ENCODE data around the genes PDPR, CLEC18C, ST3GAL2, FCSK and COG4.

DNA sequence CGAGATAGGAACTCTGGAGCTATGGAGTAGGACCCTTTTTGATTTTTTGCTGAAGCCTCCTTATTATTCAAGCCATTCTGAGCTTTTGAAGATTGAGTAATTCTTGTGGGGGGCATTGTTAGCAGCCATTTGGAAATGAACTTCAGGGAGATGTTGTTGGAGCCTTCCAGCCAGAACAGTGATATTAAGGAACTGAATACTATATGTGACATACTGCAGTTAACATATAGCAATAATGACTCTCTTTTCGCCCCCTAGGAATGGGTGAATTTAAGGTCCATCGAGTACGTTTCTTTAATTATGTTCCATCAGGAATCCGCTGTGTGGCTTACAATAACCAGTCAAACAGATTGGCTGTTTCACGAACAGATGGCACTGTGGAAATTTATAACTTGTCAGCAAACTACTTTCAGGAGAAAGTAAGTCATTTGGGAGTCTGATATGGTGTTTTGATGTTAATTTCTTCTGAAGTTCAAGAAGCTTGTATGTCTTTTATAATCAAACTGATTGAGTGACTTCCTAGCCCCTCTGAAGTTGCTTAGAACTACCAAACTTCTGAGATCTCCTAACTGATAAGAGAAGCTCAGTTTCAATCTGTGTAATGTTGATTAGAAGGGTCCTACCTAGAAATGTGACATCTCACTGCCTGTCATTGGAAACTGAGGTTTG is 885 bp downstream of the UTP4 start:
- PRO-cap: no peak

GRCh38 chr16:69315488-69316398 is 4.6 kb downstream of the VPS4A start:
- PRO-cap: no peak

DNA sequence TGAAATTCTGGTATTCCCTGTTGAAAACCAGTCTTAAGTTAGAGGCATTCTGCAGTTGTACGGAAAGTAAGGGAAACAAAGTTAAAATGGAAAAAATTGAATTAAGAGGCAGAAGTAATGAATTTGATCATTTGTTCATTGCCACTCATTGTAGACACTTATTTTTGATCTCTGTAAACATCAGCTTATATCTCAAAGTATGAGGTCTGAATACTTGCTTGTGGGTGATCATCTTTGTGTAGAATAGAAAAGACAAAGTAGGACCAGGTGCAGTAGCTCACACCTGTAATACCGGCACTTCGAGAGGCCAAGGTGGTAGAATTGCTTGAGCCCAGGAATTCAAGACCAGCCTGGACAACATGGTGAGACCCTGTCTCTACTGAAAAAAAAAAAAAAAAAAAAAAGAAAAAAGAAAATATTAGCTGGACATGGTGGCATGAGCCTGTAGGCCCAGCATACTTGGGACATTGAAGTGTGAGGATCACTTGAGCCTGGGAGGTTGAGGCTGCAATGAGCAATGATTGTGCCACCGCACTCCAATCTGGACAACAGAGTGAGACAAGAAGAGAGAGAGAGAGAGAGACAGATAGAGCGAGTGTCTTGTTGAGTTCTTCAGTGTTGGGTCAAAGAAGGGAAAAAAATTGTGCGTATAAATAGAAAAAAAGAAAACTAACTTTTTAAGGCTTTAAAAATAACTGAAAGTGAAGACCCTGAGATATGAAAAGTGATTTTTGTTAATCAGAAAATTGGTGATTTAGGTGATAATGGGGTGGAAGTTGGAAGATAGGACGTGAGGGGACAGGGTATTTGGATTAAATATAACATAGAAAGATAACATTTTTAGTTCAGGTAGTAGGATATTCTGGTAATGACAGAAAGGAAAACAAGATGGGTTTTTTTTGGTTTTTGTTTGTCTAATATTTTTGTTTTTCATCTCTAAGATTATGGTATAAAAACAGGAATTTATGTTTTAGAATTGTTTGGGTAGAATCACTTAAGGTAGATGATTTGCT is 44.0 kb downstream of the NFAT5 start:
- PRO-cap: no peak

GRCh38 chr16:69824232-69824677 is 62.1 kb downstream of the WWP2 start:
- PRO-cap: no peak

- PRO-cap: no peak
Observed at GRCh38 chr16:69833272-69833748, 71.2 kb downstream of the WWP2 start.

DNA sequence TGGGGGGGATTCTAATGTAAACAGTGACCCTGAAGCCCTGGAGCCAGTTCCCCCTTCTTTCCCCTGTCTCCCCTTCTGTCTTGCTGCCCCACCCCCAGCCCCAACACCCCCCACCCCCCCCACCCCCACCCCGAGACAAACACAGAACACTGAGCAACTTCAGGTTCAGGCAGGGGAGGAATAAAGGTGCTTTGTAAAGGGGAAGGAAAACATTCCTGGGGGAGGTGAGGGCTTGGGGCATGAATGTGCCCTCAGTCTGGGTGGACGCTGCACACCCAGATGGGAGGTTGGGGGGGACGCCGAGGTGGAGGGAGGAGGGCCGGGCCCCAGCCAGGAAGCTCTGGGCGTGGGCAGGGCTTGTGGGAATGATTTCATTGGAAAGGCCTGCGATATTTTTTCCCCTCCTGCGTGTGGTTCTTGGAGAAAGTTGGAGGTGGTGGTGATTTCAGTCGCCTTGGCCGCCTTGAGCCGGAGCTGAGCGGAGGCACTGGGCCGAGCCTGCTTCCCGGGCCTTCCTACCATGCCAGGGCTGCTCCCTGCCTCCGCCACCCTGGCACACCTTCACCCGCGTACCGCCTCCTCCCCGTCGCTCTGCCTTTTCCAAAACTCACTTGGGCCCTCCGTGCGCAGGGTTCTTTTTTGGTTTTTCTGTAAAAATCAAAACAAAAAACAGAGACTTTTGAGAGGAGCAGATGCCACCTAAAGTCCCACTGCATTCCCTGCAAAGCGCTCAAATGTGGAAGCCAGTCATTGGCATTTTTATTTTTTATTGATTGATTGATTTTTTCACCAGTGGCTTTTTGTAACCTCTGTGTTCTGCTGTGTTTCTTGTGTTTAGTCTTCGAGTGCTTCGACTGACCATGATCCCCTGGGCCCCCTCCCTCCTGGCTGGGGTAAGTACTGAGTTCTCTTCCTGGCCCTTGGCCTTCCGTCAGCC is 26.3 kb upstream of the CLEC18A start:
- PRO-cap: unidirectional peak, plus-strand start at position 421 of the sequence

DNA sequence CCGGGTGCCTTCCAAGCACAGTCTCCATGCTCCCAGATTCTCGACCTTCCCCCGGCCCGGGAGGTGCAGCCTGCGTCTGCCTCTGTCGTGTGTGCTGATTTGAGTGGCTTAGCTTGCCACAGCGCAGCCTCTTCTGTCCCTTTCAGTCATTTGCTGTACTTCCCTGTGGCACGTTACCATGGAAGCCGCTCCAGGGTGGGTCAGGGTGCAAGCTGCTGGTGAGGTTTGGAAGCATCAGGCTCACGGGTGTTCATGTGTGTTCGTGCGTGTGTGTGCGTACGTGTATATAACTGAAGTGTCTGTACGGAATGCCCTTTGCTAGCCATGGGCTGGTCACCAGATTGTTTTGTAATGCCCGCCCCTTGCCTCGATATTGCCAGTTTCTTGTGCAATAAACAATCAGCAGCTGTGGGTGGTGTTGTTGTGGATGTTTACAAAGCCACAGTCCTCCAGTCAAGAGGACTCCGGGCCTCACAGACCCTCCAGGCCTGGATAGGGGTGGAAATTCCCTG is 9.7 kb upstream of the CLEC18A start:
- PRO-cap: no peak

DNA sequence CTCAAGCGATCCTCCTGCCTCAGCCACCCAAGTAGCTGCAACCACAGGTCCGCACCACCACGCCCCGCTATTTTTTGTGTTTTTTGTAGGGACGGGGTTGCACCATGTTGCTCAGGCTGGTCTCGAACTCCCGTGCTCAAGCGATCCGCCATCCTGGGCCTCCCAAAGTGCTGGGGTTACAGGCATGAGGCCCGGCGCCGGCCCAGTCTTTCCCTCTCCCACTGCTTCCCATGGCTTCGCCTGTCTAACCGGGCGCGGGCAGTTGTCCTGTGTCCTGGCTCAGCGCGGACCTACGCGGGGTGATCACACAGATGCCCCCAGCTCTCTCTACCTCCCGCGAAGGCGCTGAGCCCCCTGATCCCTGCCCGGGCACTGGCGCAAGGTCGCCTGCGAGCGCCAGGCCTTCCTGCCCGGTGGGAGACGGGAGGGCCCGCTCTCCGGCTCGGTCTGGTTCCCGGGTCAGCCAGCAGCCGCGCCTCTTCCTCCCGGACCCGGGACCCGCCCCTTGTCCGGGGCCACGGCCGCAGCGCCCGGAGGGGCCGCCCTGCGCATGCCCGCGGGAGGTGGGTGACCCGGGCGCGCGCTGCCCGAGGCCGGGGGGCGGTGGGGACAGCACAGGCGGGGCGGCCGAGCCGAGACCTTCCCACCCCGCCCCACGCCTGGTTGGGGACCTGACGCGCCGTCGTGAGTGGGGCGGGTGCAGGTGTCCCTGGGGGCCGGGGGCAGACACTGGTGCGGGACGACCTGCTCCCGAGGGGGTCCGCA is 13.9 kb downstream of the CLEC18A start:
- PRO-cap: bidirectional peak, plus-strand start at position 570 of the sequence, minus-strand start at position 507 of the sequence

DNA sequence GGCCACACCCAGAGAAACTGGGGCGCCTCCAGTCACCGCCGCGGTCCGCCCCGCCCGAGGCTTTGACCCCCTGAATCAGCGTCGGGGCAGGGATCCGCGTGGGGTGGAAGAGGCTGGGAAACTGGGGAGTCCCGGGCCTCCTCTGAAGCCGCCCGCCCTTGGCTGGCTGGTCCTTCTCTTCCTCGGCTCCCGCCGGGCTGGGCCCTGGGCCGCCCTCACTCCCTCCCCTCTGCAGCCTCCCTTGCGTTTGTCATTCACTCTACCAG is 14.5 kb downstream of the CLEC18A start:
- PRO-cap: no peak

GRCh38 chr16:69977254-69977531 is 26.1 kb downstream of the CLEC18A start:
- PRO-cap: no peak

DNA sequence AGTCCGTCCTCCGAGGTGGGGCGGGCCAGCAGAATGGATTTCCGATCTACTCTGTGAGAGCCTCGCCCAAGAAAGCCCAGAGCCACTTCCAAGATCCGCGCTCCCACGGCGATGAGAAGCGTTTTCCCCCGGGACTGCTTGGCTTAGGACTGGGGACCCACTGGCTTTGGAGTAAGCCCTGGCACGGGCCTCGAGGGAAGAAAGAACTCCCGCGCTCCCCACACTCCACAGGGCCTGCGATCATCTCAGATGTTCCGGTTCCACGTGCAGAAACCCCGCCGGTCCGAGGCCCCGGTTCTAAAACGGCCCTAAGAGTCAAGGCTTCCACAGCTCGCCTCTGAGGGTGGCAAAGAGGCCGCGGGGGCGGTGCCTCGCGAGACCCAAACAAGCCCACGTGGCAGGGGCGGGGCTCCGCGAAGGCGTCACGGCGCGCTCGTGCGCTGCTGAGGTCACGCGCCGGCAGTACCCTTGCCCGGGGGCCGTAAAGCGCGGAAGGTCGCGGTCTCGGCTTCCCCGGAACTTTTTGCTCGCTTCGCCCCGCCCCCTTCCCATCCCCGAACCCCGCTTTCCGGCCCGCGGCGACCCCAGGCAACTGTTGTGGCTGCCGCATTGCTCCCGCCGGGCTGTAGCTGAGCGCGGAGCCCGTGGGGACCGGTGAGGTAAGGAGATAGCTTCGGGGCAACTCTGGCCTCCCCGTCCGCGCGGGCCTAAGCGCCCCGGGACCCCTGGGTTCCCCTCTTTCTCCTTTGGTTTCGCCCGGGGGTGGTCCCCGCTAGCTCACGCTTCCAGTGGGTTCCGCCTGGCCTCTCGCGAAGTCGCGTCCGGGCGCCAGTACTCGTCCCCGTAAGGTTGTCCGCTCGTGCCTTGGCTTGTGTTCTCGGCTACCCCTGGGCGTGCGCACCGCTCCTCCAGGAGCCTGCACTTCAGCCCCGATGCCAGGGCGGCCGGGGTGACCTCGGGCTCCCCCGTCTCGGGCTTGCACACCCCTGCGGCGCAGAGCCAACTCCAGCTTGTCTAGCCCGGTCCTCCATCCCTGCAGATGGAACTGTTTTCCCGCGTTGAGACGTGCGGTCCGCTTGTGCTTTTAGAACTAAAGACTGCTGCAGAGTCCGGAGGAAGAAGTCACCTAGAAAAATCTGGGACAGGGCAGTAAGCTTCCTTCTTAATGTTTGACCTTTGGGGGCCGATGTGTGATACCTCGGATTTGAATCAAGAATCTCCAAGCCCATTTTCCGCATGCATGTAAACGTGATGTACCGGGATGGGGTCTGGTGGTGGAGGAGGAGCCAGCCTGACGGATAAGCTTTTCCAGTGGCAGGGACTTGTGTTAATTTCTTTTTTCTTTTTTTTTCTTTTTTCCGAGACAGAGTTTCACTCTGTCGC is at the start of gene PDPR:
TSS of gene PDPR (plus strand) at position 551 of the 1,383 bp plus-strand sequence.
- PRO-cap: unidirectional peak, plus-strand start at position 812 of the sequence

DNA sequence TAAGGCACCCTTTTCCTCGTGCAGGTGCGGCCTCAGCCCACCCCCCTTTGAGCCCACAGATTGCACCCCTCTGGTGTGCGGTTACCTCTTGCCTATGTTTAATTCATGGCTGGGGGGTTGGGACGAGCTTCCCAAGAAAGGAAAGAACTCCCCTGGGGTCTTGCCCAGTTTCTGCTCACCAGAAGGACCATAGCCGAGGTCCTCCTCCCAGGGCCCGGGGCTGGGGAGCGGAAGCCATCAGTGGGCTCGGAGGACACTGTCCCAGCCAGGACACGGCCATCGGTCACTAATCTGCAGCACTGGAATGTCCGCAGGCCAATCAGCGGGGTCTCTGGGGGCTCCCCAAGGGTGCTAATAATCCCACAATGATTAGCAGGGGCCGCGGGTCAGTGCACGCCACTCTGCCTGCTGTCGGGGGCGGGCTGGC is at the start of gene CLEC18C:
TSS of gene CLEC18C (plus strand) at position 163 of the 427 bp plus-strand sequence.
- PRO-cap: no peak

DNA sequence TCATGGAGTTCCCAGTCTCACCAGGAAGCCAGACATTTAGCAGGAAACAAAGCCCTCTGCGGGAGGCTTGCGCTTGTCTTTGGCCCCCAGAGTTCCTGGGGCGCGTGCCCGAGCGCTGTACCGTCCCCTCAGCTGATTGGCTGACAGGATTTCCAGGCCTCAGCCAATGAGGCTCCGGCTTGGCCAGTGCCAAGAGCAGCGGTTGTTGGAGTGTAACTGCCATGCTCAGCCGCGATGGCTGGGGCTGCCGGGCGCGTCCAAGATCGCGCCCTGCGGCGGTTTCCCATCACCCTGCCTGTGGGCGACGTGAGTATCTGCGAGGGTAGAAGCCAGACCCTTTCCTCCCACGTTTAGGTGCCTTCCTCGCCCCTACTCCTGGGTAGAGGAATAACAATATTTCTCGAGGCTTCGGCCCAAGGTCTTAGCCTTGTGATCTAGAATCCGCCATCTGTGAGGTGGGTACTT is 4.3 kb upstream of the DDX19B start:
- PRO-cap: no peak

DNA sequence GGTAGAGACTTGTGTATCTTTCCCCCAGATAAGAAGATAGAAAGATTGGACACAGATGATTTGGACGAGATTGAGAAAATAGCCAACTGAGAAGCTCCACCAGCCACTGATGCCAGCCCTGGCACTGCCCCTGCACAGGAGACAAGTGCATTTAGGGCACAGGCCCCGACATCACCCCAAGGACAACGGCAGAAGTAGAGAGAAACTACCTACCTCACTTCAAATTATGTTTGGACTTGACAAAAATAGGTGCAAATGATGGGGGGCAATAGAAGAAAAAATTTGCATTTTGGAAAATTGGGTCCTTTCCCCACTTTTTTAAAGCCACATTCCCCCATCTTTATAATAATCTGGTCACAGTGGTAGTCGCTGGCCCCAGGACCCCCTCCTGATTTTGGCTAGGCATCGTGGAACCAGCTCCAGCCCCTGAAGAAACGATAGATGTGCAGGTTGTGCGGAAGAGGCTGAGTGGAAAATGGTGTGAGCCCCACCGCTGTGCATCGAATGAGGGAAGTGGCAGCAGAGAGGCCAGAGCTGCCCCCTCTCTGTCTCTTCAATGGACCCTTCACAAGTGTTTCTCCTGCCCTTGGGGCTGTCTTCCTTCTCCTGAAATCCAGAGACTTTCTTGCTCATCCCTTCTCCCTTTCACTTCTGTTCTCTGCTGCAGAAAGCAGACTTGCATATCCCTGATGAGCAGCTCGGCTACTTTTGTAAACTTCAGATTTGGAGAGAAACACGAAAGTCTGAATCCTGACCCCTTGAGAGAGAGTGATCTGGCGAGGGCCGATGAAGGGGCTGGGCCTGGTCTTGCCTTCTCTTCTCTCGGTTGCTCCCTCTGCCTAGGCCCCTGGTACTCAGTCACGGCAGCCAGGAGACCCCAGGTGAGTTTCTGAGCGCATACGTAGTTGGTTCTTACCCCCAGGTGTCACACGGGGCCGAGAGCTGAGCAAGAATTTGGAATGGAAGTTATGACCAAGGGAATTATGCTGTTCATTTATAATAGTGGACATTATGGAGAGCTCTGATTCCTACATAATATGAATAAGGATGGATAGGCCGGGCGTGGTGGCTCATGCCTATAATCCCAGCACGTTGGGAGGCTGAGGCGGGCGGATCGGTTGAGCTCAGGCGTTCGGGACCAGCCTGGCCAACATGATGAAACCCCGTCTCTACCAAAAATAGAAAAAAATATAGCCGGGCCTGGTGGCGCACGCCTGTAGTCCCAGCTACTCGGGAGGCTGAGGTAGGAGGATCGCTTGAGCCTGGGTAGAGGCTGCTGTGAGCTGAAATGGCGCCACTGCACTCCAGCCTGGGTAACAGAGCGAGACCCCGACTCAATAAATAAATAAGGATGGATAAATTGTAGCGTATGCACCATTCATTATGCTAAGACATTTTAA is 25.7 kb downstream of the DDX19A start:
- PRO-cap: no peak

GRCh38 chr16:70380401-70381221 is 33.9 kb downstream of the DDX19A start:
- PRO-cap: no peak

- PRO-cap: no peak
Observed at GRCh38 chr16:70394768-70395435, 44.0 kb downstream of the ST3GAL2 start.

DNA sequence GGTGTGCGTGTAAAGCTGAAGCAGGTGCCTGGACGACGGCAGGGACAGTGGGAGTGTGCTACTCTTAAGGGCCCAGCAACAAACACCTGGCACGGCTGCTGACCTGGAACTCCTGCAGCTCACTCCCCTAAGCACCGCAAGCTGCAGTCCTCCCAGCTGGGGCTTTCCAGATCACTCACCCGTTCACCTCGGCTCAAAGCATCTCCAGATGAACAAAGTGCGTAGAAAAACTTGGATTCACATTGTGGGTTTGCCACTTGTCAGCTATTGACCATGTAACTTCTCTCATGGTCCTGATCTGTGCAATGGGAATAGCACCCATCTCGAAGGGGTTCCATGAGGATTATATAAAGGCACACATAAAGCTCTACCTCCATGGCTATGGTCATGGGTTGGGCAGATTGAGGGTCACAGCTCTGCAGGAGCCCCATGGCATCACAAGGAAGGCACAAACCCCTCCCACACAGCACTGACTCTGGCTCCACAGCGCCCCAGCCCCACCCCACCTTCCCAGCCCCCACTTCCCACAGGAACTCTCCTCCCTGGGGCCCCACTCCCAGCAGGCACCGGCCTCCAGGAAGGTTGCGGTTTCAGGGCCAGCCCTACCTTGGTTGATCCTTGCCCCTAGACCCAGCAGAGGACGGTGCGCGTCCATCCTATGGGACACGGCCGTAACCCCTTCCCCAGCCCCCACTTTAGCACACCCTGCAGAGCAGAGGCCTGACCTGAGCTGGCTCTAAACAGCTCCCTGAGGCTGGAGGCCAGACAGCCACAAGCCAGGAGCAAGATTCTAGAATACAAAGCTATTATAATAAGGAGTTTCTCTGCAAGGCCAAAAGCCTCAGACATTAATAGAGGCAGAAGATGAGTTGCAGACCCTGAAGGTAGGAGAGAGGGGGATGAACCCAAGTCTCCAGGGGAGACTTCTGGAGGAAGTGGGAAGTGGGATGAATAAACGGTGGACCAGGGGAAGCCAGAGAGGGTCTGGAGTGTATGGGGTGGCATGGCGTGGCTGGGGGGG is 21.8 kb downstream of the ST3GAL2 start:
- PRO-cap: no peak

GRCh38 chr16:70438880-70440000 is at the start of gene ST3GAL2:
Gene ST3GAL2, minus strand, starts transcription at chr16:70439100.
- PRO-cap: unidirectional peak, minus-strand start at chr16:70439097; bidirectional peak, plus-strand start at chr16:70439457, minus-strand start at chr16:70439147

DNA sequence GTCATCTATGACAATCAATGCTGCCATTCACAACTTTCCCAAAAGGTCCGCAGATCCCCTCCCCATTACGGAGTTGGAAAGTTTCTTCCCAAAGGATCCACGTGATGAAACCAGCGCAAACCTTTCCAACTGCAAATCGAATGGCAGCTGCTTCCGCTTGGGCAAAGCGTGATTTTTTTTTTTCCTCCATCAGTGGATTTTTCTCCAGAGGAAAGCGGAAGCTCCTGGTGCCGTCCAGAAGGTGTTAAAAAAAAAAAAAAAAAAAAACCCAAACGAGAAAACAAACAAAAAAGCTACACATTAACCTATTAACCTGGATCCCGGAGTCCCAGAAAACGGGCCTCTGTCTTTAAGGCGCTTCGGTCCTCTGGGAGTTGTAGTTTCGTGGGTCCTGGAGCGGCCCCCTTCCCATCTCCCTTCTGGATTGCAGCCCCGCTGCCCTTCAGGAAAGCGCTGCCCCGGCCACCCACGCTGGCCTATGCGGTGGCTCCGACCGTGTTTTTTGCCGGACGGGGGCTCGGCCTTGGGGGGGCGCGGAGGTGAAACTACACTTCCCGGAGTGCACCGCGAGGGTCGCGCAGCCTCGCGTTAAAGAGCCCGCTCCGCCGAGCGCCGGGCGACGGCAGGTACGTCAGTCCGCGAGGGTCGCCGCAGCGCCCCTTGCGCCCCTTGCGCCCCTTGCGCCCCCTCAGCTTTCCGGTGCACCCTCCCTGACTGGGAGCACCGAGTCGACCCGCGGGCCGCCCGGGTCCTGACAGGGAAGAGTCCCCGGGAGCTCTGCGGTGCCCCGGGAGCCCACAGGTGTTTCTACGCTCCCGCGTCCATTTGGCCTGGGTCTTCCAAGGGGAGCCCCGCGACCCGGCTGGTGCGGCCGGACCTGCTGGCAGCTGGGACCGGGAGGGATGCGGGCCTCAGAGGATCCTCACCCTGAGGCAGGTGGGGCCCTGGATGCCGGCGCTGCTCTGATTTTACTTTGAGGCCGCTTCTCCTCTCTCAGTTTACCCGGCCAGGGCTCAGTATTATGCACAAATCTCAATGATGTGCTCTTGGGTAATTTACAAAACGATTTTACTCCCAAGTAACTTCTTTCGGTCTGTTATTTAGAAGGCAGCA is at the start of gene FCSK:
TSS of gene FCSK (plus strand) at position 591 of the 1,113 bp plus-strand sequence.
- PRO-cap: unidirectional peak, plus-strand start at position 591 of the sequence

- PRO-cap: unidirectional peak, minus-strand start at chr16:70523421; bidirectional peak, plus-strand start at chr16:70523788, minus-strand start at chr16:70523518
Observed at GRCh38 chr16:70522929-70523696, at the start of gene COG4. Gene COG4, minus strand, starts transcription at chr16:70523554.